ENCODE results near the gene PTGS1.

DNA sequence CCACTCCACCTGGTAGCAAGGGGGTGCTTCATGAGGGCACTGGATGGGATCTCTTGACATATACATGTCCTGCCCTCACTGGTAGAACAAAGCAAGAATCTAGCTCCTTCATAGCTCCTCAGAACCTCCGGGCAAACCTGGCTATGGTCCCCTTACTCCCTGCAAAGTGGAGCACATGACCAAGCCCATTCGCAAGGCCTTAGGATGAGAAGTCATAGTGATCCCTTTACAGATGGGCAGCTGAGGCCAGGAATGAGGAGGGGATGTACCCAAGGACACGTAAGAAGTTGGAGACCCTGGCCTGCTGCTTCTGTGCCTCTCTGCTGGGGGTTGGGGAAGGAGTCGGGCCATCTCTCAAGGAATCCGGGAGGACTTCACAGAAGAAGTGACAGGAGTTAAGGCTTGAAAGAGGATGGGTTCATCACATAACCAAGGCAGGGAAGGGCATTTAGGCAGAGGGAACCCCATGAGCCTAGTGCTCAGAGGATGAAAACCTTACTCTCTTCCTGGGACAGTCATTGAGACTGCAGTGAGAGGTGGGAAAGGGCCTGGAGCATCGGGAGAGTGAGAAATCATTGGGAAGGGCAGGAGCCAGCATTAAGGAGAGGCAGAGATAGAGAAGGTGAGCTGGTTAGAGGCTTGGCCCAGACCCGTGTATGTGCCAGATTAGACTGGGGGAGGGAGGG is 67.7 kb downstream of the DAB2IP start:
- PRO-cap, 2 experiments = no peak in any of the 2 experiments

- PRO-cap, 2 experiments = no peak in any of the 2 experiments
These were observed 87.5 kb downstream of the DAB2IP start for GRCh38 chr9:121738702-121739611.

- PRO-cap, 2 experiments = no peak in any of the 2 experiments
These were observed 209.3 kb downstream of the DAB2IP start for GRCh38 chr9:121860772-121861126.

- PRO-cap, 2 experiments = no peak in any of the 2 experiments
These were observed 148.2 kb downstream of the TTLL11 start for GRCh38 chr9:121945015-121945225.

DNA sequence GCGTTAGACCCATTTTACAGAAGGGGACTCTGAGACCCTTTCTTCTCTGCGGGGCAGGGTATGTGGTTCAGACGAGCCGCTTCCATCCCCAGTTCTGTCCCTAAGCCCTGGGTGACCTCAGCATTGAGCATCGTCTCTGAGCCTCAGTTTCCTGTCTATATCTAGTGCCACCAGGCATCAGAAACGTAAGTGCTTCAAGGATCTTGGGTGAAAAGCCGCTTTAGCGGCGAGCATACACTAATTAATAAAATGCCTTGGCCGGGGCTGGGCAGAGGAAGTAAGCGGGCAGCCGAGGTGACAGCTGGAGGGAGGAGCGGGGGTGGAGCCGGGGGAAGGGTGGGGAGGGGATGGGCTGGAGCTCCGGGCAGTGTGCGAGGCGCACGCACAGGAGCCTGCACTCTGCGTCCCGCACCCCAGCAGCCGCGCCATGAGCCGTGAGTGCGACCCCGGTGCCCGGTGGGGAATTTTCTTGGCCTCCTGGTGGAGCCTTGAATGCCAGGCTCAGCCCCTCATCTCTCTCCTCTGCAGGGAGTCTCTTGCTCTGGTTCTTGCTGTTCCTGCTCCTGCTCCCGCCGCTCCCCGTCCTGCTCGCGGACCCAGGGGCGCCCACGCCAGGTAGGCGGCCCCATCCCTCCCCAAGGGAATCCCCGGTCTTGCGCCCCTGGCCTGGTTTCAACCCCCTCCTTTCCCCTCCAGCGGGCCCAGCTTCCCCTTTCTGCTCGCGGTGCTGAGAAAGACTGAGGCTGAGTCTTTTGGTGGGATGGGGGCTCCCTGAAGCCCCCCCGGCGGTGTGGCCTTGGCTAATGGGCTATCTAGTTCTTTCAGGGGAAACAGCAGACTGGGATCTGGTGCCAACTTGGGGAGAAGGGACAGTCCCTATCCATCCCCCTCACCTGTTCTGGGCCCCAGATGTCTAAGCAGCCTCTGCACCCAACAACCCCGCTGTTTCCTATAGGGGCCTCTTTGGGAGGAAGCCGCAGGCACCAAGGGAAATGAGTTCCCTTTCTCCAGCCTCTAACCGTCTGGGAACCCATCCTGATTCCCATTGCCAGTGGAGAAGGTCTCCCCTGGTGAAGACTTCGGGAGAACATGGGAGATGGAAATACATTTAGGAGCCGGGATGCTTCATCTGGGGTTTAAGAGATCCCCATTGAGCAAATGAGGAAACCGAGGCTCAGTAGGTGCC is at the start of gene PTGS1:
PTGS1 (plus strand) TSS at position 367 of the 1,186 bp plus-strand sequence.
- PRO-cap, 2 experiments = peak in 2 of 2 experiments; most common minus-strand start position 585 of the sequence (in 2)

DNA sequence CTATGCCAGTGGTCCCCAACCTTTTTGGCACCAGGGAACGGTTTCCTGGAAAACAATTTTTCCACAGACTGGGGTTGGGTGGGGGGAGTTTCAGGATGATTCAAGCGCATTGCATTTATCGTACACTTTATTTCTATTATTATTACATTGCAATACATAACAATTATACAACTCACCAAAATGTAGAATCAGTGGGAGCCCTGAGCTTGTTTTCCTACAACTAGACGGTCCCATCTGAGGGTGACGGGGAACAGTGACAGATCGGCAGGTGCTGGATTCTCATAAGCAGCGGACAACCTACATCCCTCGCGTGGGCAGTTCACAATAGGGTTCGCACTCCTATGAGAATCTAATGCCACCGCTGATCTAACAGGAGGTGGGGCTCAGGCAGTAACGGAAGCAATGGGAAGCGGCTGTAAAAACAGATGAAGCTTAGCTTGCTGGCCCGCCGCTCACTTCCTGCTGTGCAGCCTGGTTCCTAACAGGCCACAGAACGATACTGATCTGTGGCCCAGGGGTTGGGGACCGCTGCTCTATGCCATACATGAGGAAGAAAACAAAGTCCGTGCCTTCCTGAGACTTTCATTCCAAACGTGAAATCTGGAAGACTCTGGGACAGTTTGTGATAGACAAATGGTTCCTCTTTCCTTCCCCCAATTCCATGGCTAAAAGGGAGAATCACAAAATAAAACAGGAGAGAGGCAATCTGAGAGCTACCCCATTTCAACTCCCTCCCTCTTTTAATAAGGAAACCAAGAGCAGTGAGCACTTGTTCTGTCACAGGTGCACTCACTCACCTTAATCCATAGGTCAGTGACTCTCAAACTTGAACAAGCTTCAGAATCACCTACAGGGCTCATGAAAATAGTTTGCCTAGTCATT is 12.2 kb downstream of the PDCL start:
- PRO-cap, 2 experiments = no peak in any of the 2 experiments

GRCh38 chr9:122848060-122848757 is 19.8 kb upstream of the PDCL start:
- PRO-cap, 2 experiments = no peak in any of the 2 experiments

- PRO-cap, 2 experiments = no peak in any of the 2 experiments
These were observed 2.1 kb downstream of the ZBTB6 start for GRCh38 chr9:122910920-122911436.

- PRO-cap, 2 experiments = no peak in any of the 2 experiments
These were observed 874 bp downstream of the RABGAP1 start for GRCh38 chr9:122941620-122942168.

DNA sequence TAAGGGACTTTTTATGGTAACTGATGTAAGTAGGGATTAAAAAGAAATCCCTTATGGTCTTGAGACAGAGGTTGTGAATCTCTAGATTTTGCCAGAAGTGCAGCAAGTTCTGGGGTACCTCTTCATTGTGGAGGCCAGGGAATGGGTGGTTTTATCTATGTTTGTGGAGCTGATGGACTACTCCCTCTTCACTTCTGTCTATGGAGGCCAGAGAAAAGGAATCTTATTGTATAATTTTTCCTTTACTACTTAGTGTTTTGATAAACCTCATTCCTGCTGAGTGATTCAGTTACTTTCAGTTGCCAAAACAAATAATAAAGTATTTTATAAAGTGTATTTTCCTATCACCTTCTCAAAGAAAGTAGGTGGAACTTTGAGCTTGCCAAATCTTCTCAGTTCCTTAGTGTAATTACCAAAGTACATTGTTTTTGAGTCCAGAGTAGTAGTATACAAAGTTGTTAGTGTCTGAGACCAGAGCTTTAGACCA is 13.3 kb downstream of the RABGAP1 start:
- PRO-cap, 2 experiments = no peak in any of the 2 experiments

DNA sequence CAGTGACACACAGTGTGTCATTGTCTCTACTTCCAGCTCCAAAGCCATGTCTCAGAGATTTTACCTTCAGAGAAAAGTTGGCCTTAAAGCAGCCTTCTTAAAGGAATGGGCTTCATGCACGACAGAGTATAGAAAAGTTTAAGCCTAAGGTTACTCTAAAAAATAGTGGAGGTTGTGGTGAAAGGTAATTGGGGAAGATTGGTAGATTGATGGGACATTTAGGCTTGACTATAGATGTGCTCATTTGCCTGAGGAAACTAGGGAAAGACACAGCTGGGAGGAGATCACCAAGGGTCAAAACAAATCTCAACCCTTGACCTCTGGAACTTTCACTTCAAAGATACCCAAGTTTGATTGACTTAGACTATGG is 19.1 kb downstream of the RABGAP1 start:
- PRO-cap, 2 experiments = no peak in any of the 2 experiments

DNA sequence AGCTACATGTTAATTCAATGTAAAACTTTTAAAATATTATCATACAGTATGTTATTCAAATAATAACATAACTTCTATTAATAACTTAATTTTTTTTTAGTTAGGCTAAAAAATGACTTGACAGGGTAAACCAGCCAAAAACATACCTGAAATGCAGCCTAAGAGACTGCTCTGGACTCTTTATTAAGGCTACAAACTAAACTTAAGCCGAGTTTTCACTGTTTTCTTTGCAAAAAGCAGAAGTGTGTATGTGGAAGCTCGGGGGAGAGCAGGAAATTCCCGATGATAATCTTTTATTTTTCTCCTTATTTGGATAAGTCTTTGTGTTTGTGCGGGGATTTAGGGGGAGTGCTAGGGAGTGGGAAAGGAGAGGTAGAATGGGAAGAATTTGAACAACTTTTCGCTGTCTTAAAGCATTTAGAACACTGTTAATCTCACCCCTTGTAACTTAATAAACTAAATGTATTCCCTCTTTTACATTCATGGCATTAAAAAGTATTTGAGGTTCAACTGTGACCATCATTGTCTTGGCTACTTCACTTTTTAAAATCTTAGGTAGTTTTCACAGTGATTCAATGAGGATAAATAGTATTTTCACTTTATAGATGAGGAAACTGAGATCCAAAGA is 30.7 kb upstream of the GPR21 start:
- PRO-cap, 2 experiments = no peak in any of the 2 experiments

DNA sequence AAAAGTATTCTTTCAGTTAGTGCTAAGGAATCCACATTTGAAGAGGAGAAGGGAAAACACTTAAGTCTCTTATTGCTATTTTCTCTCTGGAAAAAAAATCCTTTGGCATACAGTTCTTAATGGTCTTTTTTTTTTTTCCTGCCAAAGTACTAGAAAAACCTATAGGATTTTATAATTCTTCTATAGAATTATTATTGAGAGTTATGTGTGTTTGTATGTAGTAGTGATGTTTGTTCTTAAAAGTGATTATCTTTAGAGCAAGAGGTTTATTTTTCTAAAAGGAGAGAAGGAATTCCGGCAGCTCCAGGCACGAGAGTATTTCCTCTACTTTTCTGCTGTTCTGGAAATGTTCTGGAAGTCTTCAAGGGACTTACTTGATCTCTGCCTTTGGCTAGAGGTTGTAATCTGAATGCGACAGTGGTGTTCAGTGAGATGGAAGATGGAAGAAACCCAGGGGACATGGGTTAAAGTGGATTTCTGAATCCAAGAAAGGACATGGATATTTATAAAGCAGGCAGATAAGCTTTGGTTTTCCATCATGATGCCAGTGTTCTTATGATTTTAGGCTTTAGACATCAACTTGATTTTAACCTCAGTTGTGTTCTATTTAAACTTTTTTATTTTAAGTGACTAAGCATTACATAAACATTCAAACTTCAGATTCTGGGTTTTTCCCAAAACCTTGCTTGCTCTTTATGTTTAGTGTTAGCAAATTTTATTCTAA is 3.4 kb downstream of the GPR21 start:
- PRO-cap, 2 experiments = peak in 2 of 2 experiments; most common minus-strand start position 342 of the sequence (in 2)

DNA sequence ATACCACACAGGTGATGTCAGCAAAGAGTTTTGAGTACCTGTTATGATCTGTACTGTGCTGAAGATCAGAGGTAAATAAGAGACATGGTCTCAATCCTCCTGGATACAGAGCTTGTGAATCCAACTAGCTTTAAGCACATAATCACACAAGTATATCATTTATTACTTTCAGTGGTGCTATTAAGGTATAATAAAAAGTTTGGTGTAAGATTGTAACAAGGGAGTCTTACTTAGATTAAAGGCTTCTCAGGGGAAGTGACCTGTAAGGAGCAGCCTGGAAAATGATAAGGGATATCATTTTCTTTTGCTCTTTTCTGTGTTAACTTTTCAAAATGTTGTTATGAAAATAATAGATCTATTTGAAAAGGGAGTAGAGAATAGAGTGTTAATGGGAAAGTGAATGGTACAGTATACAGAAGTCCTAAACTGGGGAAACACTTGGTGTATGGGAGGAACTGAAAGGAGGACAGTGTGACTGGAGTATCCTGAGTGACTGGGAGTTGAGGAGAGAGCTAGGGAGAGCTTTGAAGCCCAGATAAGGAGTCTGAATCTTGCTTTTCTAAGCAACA is 38.0 kb downstream of the GPR21 start:
- PRO-cap, 2 experiments = no peak in any of the 2 experiments

GRCh38 chr9:123113347-123114223 is 80.1 kb downstream of the GPR21 start:
- PRO-cap, 2 experiments = no peak in any of the 2 experiments

GRCh38 chr9:123174882-123175553 is 93.4 kb downstream of the STRBP start:
- PRO-cap, 2 experiments = no peak in any of the 2 experiments

- PRO-cap, 2 experiments = no peak in any of the 2 experiments
These were observed 43.2 kb downstream of the STRBP start for GRCh38 chr9:123225101-123225717.

DNA sequence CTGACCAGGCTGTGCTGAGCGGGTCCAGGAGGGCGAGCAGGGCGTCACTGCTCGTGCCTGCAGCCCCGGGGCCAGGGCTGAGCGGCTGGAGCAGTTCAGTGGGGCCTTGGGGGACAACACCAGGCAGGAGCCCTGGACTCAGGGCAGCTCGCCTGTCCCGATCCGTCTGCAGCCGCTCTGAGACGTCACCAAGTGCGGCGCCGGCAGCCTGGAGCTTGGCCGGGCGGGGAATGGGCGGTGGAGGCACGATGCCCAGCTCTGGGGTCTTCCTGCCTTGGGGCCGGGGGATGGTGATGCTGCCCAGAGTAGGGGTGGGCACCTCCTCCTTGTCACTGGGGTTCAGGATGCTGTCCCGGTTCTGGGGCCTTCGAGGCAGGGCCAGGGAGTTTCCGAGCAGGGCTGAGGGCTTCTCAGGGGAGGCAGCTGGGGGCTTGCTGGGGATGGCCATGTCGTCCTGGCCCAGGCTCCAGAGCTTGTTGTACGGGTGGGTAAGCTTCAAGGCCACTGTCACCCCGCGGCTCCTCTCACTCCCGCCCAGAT is 26.2 kb downstream of the CRB2 start:
- PRO-cap, 2 experiments = no peak in any of the 2 experiments

- PRO-cap, 2 experiments = no peak in any of the 2 experiments
These were observed 39.2 kb downstream of the CRB2 start for GRCh38 chr9:123395042-123395823.

- PRO-cap, 2 experiments = no peak in any of the 2 experiments
These were observed 163.1 kb downstream of the CRB2 start for GRCh38 chr9:123518948-123519703.

All from Metastatic Liver Carcinoma in the Adrenal Gland (tissue), 2 donors.